Aorta (tissue), 1 donor: ENCODE measurements around a stretch of chr4.

- PRO-cap, result no peak
These were observed 3.2 kb upstream of the TSPAN5 start for GRCh38 chr4:98661586-98662085.

GRCh38 chr4:99089759-99090429 lies 1.3 kb upstream of the ADH5 start:
- PRO-cap, result bidirectional peak, plus-strand start at chr4:99090171, minus-strand start at chr4:99089916

GRCh38 chr4:99306815-99307710 lies 14.1 kb downstream of the ADH1B start:
- PRO-cap, result no peak

DNA sequence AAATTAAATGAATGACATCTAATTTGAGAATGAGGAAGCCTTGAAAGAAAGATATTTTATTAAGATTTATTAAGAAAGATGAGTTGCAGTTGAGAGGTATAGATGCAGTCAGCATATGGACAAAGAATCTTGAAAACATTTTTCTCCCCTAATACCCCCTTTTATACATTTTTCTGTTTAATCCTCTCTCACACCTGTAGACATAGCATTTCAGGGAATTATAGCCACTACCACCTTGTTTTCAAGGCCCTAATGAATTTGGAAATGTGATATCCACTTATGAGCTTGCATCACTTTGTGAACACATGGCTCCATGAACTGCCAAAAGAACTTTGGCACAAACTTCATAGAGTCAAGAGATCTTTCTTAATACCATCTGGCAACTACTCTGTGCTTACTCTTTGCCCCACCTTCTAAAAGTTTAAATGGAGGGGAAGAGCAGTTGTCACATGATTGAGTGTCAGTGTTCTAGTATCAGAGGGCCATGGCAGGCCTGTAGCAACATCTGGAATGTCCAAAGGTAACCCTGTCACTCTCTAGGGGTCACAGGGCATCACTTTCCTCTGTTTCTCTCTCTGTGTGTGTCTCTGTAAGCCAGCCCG lies 2.5 kb upstream of the ADH1B start:
- PRO-cap, result no peak

DNA sequence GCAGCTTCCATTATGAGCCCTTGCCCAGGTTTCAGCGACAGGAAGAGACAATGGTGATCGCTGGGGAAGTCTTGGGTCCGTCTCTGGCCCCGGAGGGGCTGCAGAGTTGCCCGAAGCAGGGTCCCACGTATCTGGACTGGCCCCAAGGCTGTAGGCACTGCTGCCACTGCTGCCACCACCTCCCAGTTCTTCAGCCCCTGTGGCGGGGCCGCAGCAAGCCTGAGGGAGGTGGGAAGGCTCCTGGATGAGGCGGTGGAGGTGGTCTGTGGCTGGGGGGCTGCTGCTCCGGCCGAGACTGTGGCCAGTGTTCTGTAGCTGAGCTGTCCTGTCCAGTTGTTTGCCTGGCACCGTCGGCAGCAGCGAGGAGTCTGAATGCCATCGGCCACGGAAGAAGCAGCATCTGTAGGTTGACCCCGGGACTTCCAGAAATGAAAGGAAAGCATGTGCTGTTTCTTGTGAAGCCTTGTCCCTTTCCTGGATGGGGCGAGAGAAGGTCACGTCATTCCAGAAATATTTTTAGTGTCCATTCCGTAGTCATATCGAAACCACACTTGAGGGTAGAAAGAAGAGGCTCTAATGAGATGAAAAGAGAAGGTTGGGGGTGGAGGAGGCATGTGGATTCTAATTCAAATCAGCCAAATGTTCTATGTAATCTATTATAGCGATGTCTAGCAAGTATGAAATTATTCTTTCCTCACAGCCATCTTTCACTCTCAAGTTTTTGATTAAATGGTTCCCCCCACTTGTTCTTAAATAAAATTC lies 3.2 kb downstream of the C4orf54 start:
- PRO-cap, result no peak

DNA sequence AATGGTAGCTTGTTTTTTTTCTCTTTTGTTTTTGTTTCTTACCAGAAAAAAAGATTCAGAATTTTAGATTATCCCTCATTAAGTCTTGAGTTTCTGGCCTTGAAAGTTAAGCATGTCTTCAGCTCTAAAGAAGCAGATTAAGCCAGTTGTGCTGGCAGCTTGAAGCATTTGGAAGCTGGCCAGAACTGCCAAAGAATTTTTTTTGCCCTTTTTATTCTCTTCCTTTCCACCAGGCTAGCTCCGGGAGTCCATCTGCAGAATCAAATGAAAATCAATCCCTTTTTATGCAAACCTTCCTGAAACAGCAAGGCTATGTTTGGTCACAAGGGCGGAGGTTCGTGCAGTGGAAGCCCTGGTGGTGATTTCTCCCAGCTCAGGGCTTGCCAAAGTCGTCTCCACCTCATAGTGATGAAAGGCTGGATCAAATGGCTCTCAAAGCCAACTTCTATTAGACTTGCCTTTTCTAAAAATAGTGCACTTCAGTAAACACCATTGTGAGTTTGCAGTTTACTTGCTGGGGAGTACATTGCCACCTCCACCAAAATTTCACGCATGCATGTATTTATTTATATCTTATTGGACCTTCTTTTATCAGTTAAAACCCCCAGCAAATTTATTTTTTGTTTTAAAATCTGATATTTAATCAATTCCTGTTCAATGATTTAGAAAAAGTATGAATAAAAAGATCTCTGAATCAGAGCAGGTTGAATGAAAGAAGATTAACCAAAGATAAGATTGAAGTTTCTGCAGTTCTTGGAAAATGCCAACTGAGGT lies 21.7 kb upstream of the C4orf54 start:
- PRO-cap, result no peak

- PRO-cap, result no peak
These were observed 38.5 kb downstream of the LAMTOR3 start for GRCh38 chr4:99855634-99856131.

DNA sequence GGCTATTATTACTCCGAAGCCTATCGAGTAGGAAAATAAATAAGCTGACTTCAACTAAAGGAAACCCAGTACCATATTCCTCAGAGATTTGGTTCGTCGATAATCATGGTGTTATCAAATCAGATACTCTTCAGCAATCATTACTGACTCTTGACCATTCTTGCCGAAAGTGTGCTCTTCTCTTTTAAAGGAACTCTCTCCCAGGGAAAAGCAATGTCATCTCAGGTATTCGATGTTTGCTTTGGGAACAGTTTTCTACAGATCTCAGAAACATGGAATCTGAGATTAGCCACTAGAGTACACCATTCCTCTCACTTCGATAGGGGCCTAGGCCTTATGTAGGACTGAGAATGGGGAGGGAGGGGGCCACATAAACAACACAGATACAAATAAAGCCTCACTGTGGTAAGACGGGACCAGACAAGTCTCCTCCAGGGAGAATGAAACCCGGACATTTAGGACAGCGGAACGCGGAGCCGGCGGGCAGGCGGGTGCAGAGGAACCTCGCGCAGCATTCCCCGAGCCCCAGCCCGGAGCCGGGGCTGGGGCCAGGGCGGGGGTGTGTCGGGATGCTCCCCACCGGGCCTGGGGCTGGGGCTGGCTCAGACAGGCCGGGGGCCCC lies 583 bp downstream of the DNAJB14 start:
- PRO-cap, result unidirectional peak, plus-strand start at position 471 of the sequence; unidirectional peak, plus-strand start at position 528 of the sequence

- PRO-cap, result no peak
These were observed 321.9 kb downstream of the PPP3CA start for GRCh38 chr4:101025247-101026072.

GRCh38 chr4:101224902-101225258 lies 122.4 kb downstream of the PPP3CA start:
- PRO-cap, result no peak

- PRO-cap, result no peak
These were observed 100.3 kb downstream of the PPP3CA start for GRCh38 chr4:101247103-101247419.

DNA sequence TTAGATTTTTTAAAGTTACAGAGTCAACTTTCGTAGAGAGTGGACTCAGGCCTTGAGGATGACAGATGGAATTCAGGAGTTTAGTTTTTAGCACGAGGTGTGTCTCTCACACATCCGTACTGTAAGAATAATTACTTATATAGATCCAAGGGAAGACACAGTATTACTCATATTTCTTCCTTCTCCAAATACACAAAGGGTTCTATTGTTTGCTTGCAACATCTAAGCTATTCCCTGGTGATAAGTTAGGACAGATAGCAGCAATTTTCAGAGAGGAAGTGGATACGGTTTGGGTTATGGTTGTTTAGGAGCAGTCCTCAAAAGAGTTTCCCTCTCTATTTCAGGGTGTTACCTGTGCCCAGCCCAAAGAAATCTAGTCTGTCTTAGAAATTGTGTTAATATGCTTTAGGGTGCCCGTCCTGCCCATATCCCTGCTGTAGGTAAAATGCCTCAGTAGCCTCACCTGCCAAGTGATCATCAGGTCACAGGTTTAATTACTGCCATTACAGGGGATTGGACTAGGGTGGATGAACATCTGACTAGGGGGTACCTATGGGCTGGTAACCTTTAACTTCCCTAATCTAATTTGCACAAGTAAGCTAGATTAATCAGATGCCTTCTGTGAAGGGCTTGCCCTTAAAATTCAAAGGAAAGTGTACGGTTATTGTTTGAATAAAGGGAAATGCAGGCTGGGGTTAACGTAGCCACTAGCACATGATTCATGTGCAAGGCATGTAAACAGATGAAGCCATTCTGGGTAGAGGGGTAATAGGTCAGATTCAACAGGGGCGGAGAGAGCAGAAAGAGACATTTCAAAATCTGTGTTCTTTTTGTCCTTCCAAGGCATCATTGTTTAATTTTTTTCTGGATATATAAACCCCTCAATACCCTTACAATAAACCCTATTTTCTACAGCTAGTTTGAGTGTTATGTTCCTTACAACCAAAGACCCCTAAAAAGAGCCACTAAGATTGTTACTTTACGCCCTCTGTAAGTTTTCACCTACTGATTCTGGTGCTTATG lies 8.8 kb upstream of the PPP3CA start:
- PRO-cap, result no peak

GRCh38 chr4:101651755-101652219 lies 138.7 kb upstream of the BANK1 start:
- PRO-cap, result no peak

DNA sequence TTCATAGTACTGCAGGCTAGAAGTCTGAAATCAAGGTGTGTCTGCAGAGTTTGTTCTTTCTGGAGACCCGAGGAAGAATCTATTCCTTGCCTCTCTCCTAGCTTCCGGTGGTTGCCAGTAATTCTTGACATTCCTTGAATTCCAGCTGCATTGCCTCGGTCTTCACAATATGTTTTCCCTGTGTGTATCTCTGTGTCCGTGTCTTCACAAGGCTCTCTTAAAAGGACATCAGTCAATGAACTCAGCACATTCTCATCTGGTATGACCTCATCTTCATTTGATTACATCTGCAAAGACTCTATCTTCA lies 163.4 kb downstream of the BANK1 start:
- PRO-cap, result no peak

DNA sequence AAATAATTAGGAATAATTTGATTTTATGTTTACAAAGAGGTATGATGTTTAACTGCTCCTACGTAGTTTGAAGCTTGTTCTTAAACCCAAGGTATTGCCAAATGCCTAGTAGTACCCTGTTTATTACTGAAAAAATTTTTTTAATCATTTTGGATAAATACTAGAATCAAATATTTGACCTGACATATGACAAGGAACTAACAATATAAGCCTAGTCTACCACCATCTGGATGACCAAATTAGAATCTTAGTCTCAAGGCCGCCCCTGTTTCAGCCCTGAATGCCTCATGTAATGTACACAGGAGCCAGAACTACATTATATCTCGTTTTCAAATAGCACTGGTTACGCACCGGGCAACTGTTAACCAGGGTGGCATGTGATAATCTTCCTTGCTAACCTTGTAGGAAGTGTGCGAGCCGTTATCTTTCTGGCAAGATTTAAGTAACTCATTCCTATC lies 1.6 kb downstream of the SLC39A8 start:
- PRO-cap, result no peak

DNA sequence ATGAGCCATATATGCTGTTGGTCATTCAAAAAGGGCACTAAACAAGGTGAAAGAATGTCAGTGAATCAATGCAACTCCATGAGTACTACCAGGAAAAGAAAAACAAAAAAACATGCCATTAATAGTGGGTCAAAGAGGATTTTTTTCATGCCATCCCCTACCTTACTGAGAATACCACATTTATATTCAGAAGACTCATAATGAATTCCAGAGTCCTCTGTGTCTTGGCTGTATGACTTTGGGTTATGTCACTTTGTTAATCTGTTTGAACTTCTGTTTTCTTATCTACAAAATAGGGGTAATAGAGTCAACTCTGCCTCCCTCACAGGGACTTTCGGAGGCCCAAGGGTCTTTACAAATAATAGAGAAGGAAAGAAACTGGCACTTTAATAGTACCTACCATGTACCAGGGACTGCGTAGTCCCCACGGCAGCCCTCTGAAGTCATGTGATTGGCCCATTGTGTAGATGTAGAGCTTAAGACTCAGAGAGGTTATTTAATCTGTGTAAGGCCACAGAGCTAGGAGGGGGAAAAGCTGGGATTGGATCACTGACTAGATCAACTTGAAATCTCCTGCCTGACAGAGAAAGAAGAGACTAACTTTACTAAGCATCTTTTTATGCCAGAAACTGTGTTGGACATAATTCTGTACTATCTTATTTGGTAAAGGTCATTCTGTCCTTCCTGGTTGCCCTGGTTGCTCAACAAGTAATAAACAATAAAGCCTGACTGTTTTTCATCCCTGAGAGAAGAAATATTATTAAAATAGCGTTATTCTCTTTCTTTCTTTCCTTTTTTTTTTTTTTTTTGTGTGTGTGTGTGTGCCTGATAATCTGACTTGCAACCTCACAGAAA lies 59.5 kb downstream of the NFKB1 start:
- PRO-cap, result no peak

DNA sequence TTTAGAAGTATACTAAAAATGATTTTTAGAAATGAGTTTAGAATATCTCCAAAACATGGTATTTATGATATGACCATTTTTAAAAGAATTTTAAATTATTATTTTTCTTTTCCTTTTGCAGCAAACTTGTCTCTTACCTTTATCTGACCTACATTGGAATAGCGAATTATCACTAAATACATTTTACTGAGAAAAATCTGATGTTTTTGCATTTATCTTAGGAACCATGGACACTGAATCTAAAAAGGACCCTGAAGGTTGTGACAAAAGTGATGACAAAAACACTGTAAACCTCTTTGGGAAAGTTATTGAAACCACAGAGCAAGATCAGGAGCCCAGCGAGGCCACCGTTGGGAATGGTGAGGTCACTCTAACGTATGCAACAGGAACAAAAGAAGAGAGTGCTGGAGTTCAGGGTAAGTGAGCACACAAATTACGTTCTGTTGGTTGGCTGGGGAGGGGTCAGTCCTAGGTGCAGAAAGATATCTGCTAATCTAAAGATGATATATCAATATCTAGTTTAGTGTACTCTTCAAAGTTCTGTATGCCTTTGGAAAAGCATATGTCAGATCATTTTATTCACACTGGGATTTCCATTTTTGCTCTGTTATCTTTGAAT lies 94.9 kb downstream of the NFKB1 start:
- PRO-cap, result no peak

GRCh38 chr4:102606922-102607434 lies 105.8 kb downstream of the NFKB1 start:
- PRO-cap, result no peak

DNA sequence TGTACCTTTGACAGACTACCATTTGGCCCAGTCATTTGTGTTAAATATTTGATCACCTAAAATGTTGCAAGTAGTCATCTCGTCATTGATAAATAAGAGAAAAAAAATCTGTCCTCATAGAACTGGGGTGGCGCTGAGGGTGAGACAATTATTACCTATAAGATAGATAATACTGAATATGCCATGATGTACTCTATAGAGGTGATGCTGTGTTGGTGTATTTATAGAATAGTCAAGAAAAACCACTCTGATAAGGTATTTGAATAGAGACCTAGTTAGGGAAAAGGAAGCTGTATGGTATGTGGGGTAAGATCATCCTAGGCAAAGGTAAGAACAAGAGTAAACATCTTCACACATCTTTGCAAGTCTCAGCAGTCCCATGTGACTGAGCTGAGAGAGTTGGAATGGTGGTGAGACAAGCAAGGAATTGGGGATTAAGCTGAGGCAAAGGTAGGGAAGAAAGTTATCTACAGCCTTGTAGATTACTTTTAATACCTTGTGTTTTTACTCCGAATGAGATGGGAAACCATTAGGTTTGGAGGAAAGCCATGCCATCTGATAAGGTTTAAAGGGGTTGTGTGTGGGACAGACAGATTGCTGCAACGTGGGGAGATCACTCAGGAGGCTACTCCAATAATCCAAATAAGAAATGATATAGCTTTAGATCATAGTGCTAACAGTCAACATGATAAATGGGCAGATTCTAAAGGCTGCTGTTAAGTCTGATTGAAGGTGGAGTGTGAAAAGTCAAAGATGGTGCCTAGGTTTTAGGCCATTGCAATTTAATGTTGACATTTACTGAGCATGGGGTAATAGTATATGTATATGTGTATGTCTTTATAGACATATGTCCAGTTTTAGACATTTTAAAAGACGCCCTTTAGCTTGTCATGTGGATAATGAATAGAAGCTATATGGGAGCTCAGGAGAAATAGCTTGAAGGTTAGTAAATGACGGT lies 31.7 kb upstream of the MANBA start:
- PRO-cap, result no peak

- PRO-cap, result no peak
These were observed 32.5 kb upstream of the MANBA start for GRCh38 chr4:102793133-102793752.